CD14-positive monocyte (primary cell): ENCODE measurements around a stretch of chr18.

- CAGE, long polyA plus RNA, result no peak
Measured at GRCh38 chr18:7414328-7415030, 152.6 kb upstream of the PTPRM start.

GRCh38 chr18:7629875-7630619 is 62.9 kb downstream of the PTPRM start:
- CAGE, long polyA plus RNA, result no peak

GRCh38 chr18:7656916-7657559 is 89.9 kb downstream of the PTPRM start:
- CAGE, long polyA plus RNA, result no peak

DNA sequence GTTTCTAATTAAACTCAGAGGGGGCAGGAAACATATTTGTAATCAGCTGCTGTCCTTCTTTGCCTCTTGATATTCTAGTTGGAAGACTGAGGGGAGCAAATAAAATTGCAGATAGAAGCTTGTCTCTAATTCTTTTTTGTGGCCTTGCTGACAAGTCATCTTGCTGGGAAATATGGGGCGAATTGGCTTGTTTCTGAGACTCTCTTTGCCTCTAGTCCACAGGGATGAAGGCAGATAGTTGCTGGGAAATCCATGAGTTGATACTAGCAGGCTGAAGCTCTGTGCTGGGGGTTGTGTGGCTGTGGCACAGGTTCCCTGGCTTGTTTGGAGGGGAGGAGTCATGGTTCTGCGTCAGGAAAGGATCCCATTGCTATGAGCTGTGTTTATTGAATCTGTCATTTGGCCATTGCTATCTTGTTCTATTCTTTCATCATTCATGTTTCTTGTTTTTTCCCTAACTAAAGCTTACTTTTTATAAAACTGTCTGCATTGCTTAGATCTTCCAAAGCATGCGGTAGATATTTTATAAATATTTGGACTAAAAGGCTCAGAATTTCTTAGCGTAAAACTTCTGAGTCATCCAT is 335.2 kb downstream of the PTPRM start:
- CAGE, long polyA plus RNA, result no peak

GRCh38 chr18:8142963-8143162 is 466.4 kb upstream of the RAB12 start:
- CAGE, long polyA plus RNA, result no peak

- CAGE, long polyA plus RNA, result no peak
Measured at GRCh38 chr18:8143606-8143963, 465.7 kb upstream of the RAB12 start.

DNA sequence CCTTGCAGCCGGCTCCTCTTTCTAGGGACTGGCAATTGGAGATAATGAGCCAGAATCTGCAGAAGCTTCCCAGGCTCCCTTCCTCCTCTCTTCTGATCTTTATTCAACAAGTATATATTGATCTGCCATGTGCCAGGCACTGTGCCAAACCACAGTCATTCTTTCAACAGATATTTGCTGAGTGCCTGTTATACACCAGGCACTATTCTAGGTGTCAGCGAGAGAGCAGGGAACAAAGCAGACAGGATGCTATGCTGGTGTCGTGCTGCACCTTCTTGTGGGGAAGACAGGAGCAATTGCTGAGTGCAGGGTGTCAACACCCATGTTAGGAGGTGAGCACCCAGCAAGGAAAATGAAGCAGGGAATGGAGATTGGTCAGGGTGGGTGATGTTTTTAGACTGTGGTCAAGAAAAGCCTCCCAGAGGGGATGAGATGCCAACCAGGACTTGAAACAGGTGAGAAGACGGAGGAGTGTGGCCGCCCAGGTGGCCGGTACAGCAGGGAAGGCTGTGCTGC is 307.7 kb upstream of the RAB12 start:
- CAGE, long polyA plus RNA, result no peak

DNA sequence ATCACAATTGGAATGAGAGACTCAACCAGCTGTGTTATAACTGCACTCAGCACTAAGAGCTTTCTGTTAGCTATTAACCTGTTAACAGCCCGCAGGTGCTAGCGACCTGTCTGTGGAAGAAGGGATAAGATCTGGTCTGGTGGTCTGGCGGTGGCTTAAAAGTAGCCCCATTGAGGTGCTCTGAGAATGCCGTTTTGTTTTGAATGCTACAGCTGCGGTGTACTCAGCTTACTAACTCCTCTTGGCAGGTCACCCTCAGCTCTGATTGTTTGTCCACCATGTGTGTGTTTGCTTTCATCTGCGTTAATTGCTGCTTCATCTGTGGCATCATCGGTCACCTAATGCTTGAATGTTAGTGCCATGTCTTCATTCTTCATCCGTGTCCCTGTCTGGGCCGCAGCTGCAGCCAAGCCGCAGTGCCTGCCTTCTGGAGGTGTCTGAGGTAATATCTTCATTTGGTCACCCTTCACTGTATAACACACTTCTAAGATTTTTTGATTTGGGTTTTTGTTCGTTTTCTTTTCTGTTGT is 16.4 kb downstream of the RAB12 start:
- CAGE, long polyA plus RNA, result no peak

- CAGE, long polyA plus RNA, result no peak
Measured at GRCh38 chr18:8640042-8640302, 30.7 kb downstream of the RAB12 start.

- CAGE, long polyA plus RNA, result no peak
Measured at GRCh38 chr18:8673495-8673867, 31.9 kb upstream of the MTCL1 start.

DNA sequence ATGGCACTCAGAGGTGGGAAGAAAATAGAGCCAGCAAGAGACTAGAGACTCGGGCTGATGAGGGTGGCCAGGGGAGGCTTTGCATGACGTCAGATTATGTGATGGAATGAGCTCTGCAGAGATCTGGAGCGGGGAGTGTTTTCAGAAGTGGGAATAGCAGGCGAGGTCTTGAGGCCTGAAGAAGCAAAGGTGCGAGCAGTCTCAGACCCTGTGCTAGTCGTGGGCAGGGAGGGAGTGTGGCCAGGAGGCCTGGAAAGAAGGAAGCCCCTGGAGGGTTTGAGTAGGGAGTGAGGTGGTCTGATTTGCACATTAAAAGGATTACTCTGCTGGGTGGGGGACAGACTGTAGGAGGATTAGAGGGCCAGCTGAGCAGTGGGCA is 11.9 kb downstream of the MTCL1 start:
- CAGE, long polyA plus RNA, result no peak

DNA sequence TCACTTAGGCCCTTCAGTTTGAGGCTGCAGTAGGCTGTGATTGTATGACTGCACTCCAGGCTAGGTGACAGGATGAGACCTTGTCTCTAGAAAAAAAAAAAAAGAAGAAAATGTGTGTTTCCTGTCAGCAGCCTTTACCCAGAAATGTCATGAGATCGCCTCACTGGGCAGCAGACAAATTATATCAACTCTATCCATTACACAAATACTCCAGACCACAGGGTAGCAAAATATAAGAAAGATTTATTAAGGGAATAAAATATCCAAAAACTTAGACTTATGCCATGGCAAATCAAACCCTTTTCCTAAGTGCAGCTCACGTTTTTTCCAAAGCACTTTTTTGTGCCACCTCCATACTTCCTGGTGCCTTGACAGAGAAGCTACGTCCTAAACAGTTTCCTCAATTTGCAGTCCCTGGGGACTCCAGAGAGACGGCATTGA is 190.7 kb upstream of the NDUFV2 start:
- CAGE, long polyA plus RNA, result no peak

GRCh38 chr18:8948521-8949062 is 153.9 kb upstream of the NDUFV2 start:
- CAGE, long polyA plus RNA, result no peak

DNA sequence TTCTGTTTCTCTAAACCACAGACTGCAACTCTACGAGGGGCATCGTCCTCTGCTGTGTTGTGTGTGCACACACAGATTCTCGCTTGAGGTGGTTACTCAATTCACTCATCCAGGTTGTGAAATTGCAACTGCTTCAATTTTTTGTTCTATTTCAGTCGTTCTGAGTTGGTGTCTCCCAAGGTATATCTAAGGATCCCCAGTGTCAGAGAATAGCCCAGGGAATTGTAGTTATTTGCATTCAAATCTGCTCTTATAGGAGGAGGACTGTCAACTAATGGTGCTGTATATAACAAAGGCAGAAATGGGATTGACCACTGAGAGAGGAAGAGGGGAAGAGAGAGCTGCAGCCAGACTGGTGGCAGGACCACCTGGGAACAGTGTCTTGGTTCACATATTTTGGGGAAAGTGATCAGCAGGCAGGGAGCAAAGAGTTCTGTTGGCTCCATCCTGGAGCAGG is 113.3 kb upstream of the NDUFV2 start:
- CAGE, long polyA plus RNA, result no peak

GRCh38 chr18:9014094-9014603 is 88.3 kb upstream of the NDUFV2 start:
- CAGE, long polyA plus RNA, result no peak

DNA sequence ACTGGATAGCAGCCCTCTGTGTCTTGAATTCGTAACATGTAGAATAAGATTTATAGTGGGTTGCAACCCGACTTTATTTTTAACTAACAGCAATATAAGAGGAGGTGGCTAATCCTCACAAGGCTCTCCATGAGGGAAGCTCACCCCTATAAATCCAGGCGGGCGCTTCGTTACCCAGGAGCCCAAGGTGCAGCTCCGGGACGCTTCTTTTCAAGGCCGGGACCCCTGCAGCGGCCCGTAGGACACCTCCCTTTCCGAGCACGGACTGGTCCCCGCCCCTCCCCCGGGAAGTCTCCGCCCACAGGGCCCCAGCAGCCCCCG is 279 bp upstream of the NDUFV2 start:
- CAGE, long polyA plus RNA, result no peak

GRCh38 chr18:9131548-9132145 is 4.9 kb upstream of the ANKRD12 start:
- CAGE, long polyA plus RNA, result no peak

- CAGE, long polyA plus RNA, result no peak
Measured at GRCh38 chr18:9135524-9136700, 669 bp upstream of the ANKRD12 start.

- CAGE, long polyA plus RNA, result no peak
Measured at GRCh38 chr18:9157818-9158122, 21.2 kb downstream of the ANKRD12 start.

GRCh38 chr18:9186490-9186764 is 49.8 kb downstream of the ANKRD12 start:
- CAGE, long polyA plus RNA, result no peak